Peritoneum (tissue), 1 donor: ENCODE data around the genes CRYGB, PIKFYVE, UNC80 and ACADL.

DNA sequence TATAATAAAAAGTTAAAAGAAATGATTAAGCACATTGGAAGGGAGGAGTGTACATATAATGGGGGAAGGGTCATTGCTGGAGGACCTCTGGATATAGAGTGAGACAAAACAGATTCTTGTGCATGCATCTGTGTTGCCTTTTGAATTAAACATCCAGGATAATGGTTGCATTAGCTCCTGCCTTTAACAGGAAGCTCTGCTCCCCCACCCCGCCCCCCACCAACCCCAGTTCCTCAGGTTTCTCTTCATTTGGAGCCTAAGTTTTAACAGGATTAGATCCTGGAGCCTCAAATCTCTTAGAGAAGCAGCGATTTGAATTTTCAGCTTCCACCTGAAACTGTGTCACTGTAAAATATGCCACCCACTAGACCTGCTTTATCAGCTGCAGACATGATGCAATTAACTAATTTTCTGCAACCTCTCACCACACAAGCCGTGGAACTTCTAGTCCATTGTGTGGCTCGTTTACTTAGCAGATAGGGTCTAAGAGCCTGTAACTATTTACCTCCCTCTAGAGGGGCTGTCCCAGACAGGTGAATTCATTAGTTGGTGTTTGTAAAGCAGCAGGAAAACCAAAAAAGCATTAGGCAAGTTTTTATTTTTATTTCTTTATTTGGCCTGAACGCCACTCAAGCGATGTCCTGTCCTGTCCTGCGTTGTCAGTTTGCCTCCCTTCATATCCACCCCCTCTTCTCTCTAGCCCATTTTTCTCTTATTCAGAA lies 31.5 kb upstream of the FZD5 start:
- PRO-cap = no peak

- PRO-cap = no peak
Measured at GRCh38 chr2:207897445-207897767, 127.7 kb upstream of the FZD5 start.

DNA sequence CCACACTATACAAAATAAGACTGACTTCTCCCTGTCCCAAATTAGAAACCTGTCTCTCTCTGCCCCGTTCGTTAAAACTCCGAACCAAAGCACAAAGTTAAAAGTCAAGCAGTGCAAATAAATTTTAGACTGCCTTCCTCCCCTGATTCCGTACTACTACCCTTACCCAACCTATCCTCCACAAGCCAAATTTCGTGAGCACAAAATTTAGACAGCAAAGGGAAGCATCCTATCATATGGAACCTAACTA lies 51.5 kb downstream of the PLEKHM3 start:
- PRO-cap = no peak

- PRO-cap = no peak
Measured at GRCh38 chr2:208025841-208026250, 519 bp upstream of the PLEKHM3 start.

- PRO-cap = no peak
Measured at GRCh38 chr2:208111904-208112917, 12.1 kb downstream of the CRYGD start.

- PRO-cap = no peak
Measured at GRCh38 chr2:208145963-208146546, at the start of gene CRYGB. Gene CRYGB, minus strand, starts transcription at chr2:208146158.

DNA sequence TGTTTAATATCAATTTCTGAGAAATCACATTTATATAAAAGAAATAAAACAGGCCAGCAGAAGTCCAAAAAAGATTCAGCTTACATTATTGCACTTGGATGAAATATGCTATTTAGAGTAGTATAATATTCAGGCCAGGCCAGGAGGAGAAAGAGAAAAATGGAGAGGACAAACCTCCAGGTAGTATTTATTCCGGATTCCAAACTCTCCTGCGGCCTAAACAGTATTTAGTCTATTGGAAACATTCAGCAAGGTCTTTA lies 18.7 kb downstream of the IDH1 start:
- PRO-cap = no peak

DNA sequence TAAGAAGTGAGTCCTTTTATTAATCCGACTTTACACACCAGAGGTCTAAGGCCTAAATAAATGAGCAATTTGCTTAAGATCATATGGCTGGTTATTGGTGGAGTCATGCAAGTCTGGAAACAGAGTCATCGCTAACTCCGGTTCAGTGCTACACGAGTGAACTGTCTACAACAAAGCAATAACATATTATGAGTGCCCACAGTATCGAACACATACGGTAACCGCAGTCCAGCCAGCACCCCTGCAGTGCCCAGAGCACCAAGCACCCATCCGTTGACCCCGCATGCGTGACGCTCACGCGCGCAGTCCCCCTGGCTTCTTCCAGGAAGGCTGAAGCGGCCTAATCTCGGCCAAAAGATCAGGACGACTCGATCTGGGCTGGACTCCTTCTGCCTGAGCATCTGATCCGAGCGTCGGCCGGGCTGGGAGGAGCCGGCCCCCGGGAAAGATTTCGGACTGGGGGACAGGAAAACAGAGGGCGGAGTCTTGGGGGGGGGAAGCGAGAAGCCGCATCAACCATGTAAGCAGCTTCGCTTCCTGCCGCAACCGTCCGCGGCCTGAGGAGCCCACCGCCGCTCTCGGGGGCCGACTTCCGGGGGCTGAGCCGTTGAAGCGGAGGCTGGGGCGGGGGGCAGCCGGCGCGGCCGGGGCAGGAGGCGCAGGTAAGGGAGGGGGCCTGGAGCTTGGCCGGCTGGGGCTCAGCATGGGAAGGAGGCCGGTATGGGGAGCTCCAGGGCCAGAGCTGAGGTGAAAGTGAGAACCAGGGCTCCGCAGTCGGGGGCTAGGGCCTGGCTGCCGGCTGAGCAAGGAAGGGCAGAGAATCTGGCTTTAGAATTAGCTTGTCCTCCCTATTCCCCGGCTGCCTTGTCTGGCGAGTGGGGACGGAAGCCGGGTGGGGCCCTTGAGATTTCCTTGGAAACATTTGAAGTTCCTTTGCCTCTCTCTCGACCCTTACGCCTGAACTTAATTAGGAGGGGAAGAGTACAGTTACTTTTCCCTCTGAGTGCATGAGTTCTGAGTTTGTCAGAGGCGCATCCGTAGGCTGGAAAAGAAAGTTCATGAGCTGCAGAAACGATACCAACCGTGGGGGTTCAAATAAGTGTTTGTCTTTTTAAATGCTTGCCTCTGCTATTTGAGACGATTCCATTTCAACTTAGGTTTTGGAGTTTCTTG lies at the start of gene PIKFYVE:
Gene PIKFYVE, plus strand, starts transcription at position 502 of the 1,173 bp plus-strand sequence.
- PRO-cap = bidirectional peak, plus-strand start at position 490 of the sequence, minus-strand start at position 302 of the sequence

GRCh38 chr2:208463019-208463364 lies 56.4 kb downstream of the PTH2R start:
- PRO-cap = no peak

GRCh38 chr2:208608529-208608867 lies 201.9 kb downstream of the PTH2R start:
- PRO-cap = no peak

DNA sequence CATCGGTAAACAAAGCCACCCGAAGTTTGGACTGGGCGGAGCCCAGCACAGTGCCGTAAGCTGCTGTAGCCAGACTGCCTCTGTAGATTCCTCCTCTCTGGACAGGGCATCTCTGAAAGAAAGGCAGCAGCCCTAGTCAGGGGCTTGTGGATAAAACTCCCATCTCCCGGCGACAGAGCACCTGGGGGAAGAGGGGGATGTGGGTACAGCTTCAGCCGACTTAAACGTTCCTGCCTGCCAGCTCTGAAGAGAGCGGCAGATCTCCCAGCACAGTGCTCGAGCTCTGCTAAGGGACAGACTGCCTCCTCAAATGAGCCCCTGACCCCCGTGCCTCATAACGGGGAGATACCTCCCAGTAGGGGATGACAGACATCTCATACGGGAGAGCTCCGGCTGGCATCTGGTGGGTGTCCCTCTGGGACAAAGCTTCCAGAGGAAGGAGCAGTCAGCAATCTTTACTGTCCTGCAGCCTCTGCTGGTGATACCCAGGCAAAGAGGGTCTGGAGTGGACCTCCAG lies 71.3 kb downstream of the MAP2 start:
- PRO-cap = no peak

DNA sequence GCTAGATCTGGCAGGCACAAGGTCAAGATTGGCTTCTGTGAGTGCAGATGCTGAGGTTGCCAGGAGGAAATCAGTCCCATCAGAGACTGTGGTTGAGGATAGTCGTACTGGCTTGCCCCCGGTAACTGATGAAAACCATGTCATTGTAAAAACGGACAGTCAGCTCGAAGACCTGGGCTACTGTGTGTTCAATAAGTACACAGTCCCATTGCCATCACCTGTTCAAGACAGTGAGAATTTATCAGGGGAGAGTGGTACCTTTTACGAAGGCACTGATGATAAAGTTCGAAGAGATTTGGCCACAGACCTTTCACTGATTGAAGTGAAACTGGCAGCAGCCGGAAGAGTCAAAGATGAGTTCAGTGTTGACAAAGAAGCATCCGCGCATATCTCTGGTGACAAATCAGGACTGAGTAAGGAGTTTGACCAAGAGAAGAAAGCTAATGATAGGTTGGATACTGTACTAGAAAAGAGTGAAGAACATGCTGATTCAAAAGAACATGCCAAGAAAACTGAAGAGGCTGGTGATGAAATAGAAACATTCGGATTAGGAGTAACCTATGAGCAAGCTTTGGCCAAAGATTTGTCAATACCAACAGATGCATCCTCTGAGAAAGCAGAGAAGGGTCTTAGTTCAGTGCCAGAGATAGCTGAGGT lies 76.9 kb upstream of the UNC80 start:
- PRO-cap = no peak

DNA sequence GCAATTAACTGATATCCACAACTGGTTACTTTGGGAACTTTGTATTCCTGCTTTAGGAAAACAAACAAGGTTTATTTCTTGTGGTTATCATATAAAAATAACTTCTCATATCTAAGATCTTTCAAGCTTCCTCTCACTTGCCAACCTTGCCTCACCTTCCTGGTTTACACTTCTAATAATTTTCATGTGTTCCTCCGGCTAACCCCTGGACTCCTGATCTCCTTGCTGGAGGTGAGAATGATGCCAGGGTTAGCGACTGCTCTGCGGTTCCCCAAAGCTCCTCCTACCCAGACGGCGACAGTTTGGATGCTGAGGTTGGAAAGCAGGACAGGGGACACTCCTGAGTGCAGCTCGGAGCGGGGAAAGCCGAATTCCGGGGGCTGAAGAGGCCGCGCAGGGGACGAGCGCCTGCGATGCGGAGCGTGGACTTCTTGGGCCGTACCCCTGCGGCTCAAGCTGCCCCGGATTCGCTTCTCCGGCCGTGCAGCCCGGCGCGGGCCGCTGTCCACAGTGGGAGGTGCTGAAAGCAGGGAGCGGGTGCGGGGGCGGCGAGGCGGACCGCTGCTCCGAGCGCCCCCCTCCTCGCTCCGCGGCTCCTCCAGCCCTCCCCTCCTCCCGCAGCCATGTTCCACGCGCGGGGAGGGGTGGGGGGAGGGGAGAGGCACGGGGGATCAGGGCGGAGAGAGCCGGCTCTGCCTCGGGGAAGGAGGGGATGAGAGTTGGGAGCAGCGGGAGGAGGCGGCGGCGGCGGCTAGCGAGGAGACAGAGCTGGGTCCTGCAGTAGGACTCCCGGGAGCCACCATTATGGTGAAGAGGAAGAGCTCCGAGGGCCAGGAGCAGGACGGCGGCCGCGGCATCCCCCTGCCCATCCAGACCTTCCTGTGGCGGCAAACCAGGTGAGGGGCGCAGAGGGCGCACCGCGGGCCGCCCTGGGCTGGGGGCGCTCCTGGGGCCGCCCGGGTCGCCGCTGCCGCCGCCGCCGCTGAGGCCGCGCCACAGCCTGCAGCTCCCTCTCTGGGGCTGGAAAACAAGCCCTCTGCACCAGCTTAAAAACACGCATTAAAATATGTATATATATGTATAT lies at the start of gene UNC80:
Gene UNC80, plus strand, starts transcription at position 564 of the 1,084 bp plus-strand sequence.
- PRO-cap = no peak

GRCh38 chr2:210034075-210034658 lies 31.7 kb downstream of the RPE start:
- PRO-cap = no peak

GRCh38 chr2:210169763-210170191 lies 1.4 kb downstream of the KANSL1L start:
- PRO-cap = no peak

- PRO-cap = no peak
Measured at GRCh38 chr2:210189383-210190083, 18.3 kb upstream of the KANSL1L start.

- PRO-cap = no peak
Measured at GRCh38 chr2:210224536-210225670, at the start of gene ACADL. Gene ACADL, minus strand, starts transcription at chr2:210225447.

- PRO-cap = no peak
Measured at GRCh38 chr2:210553311-210553849, 3.0 kb upstream of the CPS1 start.

DNA sequence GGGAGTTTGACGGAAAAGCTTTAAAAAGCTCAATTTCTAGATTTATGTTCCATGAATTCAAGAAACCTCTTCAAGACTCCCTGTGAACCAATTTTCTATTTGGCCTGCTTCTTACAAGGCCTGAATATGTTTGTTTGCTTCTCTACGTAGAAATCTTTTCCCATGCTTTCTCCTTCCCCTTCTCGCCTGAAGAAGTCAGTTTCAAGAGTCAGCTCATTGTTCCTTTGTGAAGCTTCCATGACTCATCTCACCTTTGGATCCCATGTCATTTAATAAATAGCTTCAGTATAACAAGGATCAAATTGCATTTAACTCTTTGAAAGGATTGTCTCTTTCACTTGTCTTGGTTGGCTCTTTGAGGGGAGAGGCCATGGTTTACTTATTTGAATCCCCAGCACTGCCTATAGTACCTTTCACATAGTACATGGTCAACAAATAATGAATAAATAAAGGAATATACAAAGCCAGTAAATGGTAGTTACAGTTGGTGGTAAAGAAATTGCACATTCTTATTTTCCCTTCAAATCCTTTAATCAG lies 28.5 kb downstream of the CPS1 start:
- PRO-cap = no peak

GRCh38 chr2:210847005-210847512 lies 290.7 kb downstream of the CPS1 start:
- PRO-cap = no peak